Left ventricle myocardium (tissue), 1 donor: ENCODE results near the genes DPP8, RAB11A, MAP2K1 and SNAPC5.

GRCh38 chr15:64897018-64898130, 14.3 kb upstream of the ANKDD1A start:
- PRO-cap = bidirectional peak, plus-strand start at chr15:64897574, minus-strand start at chr15:64897450

GRCh38 chr15:64963311-64963877, 26.3 kb downstream of the SPG21 start:
- PRO-cap = no peak

GRCh38 chr15:64990244-64990671, 544 bp upstream of the SPG21 start:
- PRO-cap = no peak

- PRO-cap = no peak
These were observed 1.1 kb upstream of the SLC51B start for GRCh38 chr15:65043940-65044557.

- PRO-cap = no peak
These were observed 11.5 kb upstream of the CLPX start for GRCh38 chr15:65196532-65197116.

GRCh38 chr15:65421091-65422188, 1.3 kb downstream of the IGDCC4 start:
- PRO-cap = bidirectional peak, plus-strand start at chr15:65421829, minus-strand start at chr15:65421554

DNA sequence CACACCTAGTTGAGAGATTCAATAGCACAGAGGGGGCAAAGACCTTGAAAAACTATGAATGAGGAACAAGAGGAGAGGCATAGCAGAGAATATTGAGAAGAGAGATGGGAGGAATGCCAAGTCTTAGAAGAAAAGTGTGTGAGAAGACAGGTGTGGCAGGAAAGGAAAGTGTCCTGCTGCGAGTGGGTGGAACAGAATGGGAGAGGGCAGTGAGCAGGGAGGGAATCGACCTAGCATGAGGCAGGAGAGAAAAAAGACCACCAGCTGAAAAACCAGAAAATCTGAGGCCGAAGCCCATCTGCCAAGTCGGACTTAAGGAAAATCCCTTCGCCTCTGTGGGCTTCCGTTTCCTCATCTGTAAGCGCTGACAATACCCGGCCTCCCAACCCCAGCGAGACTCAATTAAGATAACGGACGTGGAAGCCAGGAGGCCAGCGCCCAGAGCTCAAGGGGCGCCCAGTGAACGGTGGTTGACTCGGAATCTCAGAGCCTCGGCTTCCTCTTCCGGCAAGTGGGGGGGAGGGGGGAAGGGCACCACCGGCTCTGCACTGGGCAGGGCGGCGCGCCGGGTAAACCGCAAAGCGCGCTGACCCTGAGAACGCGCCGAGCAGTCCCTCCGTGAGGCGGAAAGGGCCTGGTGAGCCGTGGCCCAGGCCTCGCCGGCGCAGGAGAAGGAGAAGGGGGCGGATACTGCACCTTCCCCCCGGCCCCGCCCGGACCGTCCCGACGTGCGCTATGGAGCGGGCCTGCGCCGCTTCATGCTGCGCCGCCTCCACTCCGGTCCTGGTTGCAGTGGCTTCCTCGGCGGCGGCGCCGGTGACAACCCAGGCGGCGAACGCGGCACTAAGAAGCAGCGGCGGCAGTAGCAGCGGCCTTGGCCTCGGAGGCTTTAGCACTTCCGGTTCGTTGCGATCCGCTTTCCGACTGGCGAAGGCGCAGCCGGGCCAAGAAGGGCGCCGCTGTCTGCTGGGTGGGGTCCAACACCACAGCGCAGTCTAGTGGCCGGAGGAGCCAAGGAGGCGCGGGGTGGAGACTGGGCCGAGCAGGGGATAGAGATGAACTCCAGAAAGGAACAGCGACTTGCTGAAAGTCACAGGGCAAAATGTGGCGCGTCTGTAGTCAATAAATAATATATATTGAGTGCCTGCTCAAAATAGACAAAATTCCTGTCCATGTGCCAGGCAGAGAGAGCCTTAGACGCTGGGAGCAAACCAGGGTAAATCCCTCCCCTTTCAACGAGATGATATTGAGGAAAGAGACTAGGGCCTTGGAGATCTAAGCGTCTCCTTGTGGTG, at the start of gene DPP8:
Gene DPP8 (minus strand): TSS at position 900 of the 1,295 bp plus-strand sequence.
- PRO-cap = bidirectional peak, plus-strand start at position 561 of the sequence, minus-strand start at position 461 of the sequence; unidirectional peak, minus-strand start at position 891 of the sequence

DNA sequence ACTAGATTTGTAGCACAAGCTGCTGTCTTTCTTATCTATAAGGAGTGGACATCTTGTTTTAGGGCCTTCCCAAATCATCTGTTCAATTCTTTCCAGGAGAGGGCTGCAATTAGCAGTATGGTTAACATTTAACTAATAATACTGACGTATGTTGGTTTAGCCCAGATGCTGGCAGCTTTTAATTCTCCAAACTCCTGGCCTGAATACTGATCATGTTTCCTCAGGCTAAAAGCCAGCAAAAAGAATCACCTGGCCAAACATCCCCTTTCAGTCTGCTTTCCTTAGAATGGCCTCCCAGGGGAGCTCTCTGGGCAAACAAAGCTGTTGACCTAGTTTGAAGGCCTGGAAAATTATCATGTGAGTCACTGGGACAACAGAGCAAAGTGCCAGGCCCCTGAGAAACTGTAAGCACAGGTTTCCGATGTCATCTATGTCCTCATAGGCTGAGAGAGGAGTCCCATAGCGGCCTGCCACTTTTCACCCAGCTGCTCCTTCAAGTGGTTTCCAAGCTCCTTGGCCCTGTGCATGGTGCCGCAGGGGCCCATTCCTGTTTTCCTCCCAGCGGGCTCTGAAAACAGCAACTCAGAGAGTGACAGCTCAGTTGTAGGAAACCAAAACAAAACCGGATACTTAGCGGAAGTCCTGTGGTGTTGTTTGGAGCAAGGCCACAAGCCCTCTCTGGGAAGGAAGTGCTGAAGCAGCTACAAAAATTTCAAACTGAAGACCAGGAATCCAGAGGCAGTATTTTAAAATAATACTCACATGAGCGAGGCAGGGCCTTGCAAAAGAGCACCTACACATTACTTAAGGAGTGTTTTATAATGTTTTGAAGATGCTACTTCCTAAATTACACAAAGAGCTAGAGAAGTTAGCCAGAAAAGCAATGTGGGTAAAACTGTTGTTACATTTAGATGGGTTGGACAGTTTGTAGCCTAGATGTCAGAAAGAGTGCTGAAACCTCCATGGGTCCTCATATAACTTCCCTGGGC, 36.5 kb upstream of the RAB11A start:
- PRO-cap = no peak

GRCh38 chr15:65868984-65870098, at the start of gene RAB11A:
RAB11A (plus strand) TSS chr15:65869491.
- PRO-cap = bidirectional peak, plus-strand start at chr15:65869491, minus-strand start at chr15:65869393; bidirectional peak, plus-strand start at chr15:65869902, minus-strand start at chr15:65869853

- PRO-cap = no peak
These were observed 101.8 kb downstream of the RAB11A start for GRCh38 chr15:65970884-65971659.

- PRO-cap = bidirectional peak, plus-strand start at chr15:66386912, minus-strand start at chr15:66386678; unidirectional peak, minus-strand start at chr15:66387403; unidirectional peak, minus-strand start at chr15:66387530
These were observed at the start of gene MAP2K1 for GRCh38 chr15:66386494-66387710. MAP2K1 (plus strand) TSS chr15:66386912.

DNA sequence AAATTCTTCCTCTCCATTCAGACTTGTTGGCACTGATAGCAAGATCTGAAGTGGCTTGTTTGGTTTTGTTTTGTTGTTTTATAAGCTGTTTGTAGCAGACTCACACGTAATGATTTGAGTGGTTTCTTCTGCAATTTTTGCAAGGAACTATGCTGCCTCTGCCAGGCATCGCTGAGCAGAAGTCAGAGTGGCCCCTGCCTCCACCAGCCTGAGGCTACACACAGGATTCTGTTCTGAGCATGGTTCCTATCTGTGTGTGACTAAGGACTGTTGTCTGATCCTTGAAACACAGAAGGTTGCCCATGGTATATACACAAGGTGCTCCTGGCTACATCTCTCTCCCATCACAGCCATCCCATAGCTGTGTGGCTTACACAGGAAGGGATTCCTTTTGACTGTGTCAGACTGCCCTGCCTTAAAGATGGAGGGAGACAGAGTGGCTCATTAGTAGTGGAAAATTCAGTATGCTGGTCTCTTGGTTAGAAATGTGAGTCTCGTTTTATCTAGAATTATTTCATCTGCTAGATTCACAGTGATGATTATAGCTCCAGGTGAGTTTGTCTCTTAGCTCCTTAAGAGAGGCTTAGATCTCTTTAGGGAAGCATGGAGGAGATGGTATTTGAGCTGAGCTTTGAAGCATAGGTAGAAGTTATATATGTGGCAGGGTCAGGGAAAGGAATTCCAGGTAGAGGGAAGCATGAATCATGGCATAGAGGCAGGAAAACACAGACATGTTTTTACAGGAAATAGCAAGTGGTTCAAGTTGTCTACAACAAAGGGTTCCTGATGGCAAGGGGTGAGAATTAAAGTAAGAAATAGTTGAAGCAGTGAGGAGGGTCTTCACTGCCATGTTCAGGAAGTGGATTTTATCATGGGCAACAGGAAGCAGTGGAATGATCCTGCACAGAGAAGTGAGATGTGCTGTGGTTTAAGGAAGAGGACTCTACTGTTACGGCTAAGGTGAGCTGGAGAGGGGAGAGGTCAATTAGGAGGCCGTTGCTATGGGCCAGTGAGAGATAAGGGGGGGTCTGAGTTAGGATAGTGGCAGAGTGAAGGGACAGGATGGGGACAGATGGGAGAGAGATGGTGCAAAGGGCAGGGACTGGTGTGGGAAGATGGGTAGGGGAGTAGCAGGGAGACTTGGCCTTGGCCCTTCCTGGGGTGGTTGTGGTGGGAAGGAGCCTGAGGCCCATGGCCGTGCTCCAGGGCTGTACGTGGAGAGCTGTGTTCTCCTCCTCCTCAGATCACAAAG, 37.4 kb downstream of the SNAPC5 start:
- PRO-cap = no peak

- PRO-cap = no peak
These were observed 3.5 kb downstream of the SNAPC5 start for GRCh38 chr15:66493735-66494835.

DNA sequence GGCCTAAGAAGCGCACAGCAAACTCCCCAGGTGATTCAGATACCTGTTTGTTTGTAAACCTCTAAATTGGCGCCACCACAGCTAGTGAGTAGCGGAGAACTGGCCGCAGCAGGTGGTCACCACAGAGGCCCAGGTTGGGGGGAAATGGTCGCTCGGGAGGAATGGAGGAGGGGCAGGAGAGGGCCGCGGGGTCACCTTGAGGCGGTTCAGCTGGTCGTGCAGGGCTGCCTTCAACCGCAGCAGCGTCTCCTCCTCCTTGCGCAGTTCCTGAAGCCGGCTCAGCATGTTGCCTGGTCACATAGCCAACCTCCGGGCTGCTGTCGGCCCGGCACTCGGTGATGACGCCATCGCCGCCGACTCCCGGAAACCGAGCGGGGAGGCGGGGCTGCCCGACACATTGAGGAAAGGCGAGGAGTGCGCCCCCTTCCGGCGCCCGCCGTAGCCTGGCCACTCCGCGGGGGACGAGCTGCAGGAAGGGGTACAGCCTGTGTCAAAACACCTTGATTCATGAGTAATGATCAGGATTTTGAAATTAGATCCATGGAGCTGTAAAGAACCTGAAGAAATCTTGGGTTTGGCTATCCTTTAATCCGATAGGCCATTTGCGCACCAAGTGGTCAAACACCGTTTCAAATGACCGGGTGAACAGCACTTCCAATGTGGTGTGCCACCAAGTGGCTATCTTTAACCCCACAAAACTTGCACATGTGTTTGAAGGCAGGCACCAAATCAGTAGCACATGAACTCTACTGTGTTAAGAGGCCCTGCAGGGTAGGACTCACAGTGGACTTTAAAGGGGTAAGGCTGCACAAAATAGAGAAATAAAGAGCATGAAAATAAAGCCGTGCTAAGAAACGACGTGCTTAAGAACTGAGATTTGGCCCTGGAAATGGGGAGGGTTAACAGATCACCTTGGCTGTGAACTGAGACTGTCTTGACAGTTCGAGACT, at the start of gene SNAPC5:
Gene SNAPC5 (minus strand): TSS at position 316 of the 950 bp plus-strand sequence.
- PRO-cap = unidirectional peak, minus-strand start at position 319 of the sequence

DNA sequence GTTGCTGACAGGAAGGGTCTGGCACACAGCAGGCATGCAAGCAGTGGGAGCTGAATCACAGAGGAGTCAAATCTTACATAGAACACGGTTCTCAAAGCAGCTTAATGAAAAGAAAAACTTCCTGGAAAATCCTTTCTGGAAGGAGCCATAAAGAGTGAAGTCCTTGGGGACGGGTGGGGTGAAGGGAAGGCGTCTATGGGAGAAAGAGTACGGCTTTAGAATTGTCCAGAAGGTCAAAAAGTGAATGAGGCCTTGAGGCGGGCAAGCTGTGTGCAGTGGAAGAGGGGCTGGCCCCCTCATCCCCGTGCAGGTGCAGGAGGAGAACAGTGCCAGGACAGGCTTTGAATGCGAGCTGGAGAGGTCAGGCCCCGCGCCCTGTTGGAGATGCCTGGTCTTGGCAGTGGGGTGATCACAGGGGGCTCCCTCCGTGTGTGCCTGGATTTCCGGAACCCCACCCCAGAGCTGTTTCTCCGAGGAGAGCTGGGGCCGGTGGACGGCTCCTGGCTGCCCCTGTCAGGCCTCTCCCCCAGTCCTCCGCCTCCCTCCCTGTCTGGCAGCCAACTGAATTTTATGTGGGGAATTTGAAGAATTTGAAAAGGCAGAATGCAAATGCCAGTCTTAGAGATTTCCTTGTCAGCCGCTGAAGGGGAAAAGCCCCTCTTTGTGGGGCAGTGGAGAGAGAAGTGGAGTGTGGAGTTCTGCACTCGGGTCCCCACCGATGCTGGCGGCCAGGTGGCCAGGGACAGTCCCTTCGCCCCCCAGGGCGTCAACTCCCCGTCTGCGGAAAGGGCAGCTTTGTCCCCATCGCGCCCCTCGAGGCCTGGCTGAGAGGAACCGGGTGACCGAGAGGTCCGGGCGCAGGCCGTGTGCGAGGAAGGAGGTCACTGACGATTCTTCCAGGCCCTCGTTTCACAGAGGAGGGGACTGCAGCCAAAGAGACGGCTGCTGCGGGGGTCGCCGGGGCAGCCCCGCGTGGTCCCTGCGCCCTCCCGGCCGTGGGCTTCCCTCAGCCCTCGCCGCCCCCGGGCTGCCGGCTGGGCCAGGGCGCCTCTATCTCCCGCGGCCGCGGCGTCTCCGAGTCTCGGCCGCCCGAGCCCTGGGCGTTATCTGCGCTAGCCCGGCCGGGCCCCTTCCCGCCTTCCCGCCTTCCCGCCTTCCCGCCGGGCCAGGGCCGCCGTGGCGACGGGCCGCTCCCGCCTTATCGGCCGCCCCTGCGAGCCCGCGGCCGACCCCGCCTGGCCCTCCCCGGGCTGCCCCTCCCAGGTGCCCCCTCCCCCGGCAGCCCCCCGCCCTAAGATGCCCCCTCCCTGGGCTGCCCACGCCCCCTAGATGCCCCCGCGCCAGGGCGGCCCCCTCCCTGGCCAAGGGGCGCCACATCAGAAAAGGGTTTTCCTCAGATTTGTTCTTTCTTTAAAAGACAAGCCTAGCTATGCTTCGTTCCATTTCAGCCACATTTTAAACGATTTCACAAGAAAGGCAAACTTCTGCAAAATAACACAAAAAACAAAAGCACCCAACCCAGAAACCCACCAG, 56.0 kb upstream of the LCTL start:
- PRO-cap = bidirectional peak, plus-strand start at position 1,157 of the sequence, minus-strand start at position 1,095 of the sequence

DNA sequence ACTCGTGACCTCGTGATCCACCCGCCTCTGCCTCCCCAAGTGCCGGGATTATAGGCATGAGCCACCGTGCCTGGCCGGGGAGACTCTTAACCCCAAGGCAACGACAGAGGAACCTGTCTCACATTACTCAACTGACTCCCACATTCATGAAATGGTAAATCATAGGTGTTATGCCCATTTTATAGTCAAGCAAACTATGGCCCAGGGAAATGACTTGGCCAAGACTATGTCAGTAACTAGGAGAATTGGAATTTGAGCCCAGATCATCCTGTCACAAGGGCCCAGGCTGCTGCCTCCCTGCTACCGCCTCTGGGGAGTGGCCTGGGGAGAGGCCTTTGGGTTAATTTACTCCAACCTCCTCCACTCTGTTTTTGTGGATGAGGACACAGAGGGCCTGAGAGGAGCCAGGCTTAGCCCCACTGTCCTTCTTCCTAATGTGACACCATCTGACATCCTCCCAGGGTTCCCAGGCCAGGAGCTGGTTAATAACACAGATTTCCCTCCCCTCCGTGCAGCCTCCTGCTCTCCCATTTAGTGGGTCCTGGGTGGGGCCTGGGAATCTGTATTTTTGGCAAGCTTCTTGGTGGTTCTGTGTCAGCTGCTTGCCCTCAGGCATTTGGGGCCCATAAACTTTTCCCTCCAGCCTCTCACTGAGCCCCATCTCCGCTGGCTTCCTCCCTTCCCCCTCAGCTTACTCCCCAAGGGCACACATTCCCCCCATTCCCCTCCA, 45.1 kb upstream of the SMAD6 start:
- PRO-cap = no peak

DNA sequence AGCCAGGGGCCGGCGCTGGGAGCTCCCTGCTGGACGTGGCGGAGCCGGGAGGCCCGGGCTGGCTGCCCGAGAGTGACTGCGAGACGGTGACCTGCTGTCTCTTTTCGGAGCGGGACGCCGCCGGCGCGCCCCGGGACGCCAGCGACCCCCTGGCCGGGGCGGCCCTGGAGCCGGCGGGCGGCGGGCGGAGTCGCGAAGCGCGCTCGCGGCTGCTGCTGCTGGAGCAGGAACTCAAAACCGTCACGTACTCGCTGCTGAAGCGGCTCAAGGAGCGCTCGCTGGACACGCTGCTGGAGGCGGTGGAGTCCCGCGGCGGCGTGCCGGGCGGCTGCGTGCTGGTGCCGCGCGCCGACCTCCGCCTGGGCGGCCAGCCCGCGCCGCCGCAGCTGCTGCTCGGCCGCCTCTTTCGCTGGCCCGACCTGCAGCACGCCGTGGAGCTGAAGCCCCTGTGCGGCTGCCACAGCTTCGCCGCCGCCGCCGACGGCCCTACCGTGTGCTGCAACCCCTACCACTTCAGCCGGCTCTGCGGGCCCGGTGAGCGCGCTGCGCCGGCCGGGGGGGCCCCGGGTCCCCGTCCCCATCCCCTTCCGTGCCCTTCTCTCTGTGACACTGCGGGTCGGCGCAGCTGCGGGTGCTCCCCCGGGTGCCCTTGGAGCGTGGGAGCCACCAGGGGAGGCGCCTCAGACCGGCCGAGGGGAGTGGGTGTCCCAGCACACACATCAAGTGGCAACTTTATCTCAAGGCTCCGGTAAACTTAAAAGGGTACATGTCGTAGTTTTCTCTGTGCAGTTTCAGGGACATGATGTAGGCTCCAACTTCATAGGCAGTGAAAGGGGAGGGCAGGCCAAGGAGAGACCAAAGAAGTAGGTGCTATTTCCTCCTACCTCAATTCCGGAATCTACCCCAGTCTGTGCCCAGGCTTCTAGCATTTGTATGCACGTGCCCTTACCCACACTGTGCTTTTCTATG, 1.8 kb downstream of the SMAD6 start:
- PRO-cap = bidirectional peak, plus-strand start at position 247 of the sequence, minus-strand start at position 78 of the sequence

GRCh38 chr15:66706287-66706896, 4.4 kb downstream of the SMAD6 start:
- PRO-cap = unidirectional peak, plus-strand start at chr15:66706625; unidirectional peak, plus-strand start at chr15:66706680

DNA sequence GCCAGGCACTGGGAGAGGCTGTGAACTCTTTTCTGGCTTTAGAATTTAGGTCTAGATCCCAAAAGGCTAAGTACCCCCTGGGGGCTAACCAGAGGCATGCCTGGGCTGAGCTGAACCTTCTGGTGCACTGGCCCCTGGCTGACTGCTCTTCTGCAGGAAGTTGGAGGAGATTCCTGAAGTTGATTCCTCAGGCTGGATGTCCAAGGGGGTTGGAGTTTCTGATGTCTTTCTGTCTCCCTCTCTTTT, 5.8 kb downstream of the SMAD6 start:
- PRO-cap = no peak

- PRO-cap = no peak
These were observed 16.7 kb downstream of the SMAD6 start for GRCh38 chr15:66718672-66719244.